ENCODE measurements around the gene SMUG1.

DNA sequence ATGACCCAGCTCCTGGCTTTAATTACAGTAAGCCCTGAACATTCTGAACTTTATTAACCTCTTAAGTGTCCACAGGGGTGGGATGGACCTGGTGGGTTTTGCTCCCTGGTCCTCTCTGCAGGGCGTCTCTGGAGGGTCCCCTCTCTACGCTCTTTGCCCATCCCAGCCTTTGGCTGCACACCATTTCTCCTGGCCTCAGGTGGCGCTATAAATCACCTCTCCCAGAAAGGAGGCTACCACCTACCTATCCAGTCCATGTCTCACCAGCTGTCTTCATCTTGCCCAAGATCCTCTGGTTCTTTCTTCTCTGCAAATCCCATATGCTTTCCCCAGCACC, 28.3 kb upstream of the CALCOCO1 start:
- PRO-cap, result no peak

- PRO-cap, result no peak
These were observed 28.7 kb upstream of the CALCOCO1 start for GRCh38 chr12:53755913-53756468.

- PRO-cap, result no peak
These were observed 6.8 kb downstream of the HOXC12 start for GRCh38 chr12:53961388-53962072.

DNA sequence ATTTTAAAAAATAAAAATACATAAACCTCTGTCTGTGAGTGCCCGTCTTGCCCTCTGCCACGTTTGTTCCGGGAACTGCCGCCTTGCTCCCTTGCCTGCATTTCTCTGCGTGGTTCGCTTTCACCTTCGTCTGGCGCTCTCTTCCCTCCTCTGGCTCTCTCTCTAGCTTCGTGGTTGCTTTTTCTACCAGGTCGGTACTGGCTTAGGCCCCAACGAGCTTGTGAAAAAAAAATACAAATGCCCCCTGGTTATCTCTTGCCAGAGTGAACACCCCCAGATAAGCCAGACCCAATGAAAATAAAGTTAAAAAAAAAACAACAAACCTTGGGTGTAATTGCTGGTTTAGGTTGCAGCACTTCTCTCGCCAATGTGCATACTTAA, 9.0 kb upstream of the HOXC11 start:
- PRO-cap, result no peak

DNA sequence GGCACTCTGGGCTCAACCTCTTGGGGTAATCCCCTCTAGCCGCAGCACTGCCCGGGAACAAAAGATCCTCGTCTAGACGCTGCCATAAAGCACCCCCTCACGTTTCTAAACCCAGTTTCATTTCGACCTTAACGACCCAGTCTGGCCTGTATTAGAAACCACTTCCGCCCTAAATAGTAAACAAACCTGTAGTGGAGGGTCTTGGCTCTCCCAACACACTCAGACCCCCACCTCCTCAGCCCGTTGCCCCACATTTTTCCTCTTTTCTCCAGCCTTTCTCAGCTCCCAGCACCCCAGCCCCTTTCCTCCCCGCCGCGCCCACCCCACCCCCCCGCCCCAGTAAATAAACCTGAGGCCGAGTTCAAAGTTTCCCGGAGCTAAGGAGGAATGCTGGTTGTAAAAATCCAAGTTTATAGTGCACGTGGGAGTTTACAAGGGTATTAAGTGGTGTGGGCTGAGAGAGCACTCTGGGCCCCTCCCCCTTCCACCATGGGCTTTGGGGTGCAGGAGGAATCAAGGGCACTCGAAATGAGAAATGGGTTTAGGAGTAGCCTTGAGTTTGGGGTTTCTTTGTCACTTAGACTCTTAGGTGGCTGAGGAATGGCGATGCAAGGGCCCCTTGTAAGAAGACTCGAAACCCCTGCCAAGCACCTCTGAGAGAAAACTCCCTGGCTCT, 5.4 kb downstream of the HOXC11 start:
- PRO-cap, result no peak

GRCh38 chr12:53979736-53980740, 4.9 kb upstream of the HOXC10 start:
- PRO-cap, result no peak

DNA sequence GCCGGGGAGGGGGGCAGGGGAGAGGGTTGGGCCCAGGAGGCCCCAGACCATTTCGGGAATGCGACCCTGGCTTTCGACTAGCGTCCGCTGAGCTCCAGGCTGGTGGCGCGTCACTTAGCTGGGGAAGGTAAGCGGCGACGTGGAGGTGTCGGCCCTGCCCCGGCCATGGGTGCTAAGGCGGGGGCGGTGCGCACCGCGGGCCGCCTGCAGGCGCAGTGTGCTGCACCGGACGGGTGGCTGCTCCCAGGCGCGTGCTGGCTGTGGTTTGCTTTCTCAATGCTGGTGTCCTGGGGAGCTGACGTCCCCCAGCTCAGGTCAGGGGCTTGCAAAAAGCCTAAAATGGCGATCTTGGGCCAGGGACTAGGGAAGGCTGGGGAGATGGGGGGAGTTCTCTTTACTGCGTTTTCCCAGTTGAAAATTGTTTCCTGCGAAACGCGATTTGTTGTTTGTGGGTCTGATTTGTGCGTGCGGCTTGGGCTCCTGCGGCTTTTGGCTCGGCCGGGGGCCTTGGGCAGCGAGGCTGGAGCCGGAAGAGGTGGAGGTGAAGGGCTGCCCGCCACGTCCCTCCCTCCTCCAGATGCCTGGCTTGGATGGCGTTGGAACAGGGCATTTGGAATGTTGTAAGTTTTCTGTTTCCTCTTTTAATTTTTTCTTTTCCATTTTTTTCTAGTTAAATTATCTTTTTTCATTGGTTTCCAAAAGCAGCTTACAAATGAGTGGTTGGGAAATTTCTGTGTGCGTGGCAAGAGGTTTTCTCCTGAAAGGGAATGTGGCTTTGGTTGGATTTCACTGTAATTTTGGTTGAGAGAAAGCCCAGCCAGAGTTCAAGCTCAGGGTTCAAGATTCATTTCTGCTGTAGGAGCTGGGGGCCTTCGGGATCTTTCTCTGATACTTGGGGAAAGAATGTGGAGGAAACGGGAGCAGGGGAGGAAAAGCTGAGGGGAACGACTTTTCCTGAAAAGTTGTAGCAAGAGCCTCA, 1.4 kb downstream of the HOXC10 start:
- PRO-cap, result no peak

DNA sequence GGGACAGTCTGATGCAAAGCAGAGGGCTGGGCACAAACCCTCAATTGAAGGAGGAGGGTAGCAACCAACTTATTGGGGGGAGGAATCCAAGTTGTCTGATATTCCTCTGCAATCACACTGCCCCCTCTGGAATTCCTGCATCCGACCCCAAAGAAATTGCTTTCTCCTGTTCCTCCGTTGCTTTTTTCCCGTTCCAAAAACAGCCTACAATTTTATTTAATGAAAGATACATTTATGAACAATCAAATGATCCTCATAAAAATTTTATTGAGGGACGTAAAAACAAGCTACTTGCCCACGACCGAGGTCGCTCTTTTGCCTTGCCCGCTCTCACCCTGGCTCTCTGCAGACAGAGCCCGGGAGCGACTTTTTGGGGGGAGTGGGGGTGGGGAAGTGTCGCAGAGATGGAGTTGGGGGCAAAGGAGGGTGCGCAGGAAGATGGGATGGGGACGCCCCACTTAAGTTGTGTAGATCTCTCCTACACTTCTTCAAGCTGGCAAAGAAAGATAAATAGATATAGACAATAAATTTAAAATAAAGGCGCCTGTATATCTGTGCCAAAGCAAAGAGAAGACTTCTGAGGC, 1.1 kb upstream of the HOXC9 start:
- PRO-cap, result no peak

- PRO-cap, result no peak
These were observed 3.5 kb upstream of the HOXC8 start for GRCh38 chr12:54005169-54005897.

- PRO-cap, result no peak
These were observed 10.2 kb upstream of the HOXC4 start for GRCh38 chr12:54043330-54043905.

DNA sequence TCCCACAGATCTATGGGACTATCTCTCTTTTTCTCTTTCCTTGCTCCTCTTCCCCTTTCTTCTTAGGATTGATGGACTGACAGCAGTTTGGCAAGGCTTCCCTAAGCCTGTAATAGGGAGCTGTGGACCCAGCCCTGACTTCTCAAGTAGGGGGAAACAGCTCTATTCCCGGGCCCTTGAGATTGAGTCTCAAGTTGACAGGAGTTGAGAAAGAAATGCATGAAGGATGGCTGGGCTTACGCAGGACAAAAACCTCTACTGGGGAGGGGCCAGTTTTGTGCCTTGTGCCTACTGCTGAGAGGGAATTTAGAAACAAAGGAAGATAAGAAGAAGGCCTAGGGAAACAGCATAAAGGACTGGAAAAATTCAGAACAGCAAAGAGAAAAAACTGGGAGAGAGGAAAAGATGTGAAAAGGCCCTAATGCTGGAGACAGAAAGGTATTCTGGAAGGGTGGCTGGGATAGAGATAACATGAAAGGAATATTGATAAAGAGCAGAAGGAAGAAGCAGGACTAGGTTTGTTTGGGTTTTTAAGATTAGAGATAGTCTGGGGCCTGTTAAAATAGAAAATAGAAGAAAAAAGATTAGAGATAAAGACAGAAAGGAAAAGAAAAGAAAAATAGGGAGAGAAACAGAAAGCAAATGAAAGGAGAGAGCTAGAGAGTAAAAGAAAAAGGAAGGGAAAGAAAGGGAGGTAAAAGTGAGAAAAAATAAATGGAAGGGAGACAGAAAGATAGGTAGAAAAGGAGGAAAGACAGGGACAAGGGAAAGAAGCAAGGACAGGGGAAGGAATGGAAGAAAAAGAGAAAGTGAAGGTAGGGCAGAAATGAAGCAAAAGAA, 60.1 kb downstream of the SMUG1 start:
- PRO-cap, result no peak

DNA sequence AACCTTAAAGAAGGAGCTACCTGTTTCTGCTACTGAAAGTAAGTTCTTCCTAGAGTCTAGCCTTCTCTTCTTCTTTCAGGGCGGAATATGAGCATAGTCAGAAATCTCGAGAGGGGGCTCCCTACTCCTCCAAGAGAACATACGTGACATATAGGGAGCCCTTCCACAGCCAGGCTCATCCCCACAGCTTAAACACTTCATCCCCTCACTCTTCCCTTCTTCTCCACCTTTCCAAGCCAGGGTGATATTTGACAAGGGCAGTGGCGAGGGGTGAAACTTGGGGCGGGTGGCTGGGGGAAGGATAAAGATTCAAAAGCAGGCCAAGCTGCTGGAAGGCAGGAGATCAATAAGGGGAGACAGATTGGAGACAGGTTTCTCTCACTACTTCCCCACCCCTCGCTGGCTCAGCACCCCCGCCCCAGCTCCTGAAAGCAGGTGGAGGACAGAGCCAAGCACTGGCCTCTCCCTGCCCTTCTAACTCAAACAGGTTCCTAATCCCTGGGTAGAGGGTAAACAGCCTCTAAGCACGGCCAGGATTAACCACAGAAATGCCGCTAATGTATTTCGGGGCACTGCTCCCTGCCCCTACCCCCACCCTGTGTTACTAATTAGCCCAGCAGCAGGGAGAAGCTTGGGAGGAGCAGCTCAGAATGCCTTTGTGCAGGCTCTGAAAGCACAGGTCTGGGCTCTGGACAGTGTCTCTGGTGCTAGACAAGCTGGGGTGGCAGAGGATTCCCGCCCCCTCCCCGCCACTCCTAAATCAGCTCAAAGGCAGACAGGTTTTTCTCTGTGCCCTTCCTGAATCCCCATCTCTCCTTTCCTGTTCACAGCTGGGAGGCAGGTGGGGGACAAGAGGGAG, 53.3 kb downstream of the SMUG1 start:
- PRO-cap, result no peak

GRCh38 chr12:54161541-54162112, 27.2 kb downstream of the SMUG1 start:
- PRO-cap, result no peak

- PRO-cap, result unidirectional peak, plus-strand start at chr12:54173270; bidirectional peak, plus-strand start at chr12:54173519, minus-strand start at chr12:54173410; unidirectional peak, minus-strand start at chr12:54173722
These were observed 15.6 kb downstream of the SMUG1 start for GRCh38 chr12:54173027-54173788.

DNA sequence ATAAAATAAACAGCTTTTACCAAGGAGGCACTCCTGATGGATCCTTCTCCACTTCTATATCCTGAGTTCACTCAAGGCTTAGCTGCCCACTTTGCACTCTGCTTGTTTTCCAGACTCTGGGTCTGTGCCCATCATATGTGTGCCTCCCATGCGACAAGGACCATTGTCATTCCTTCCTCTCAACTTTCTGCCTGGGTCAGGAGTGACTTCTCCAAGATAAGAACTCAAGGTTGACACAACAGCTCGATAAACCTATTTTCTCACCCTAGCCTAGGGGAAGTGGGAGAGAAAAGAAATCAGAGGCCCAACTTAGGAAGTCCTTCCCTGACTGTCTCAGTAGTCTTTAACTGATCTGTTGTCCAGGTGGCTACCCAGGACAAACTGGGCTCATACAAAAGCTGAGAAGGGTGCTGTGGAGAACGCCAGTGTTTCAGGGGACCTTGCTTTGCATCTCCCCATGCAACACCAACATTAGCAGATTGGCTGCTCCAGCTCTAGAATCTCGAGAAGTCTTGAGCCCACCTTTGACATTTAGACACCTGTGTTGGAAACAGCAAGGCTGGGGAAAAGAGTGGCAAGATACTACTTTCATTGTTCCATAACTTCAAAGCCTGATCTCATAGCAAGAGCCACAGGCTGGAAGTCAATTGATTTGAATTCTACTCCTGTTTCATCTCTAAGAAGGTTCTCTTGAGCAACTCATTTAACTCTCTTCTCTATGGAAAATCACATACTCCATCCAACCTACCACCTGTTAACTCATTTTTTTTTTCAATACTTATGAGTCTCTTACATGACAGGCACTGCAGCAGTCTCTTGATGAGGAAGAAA, 1.5 kb downstream of the SMUG1 start:
- PRO-cap, result no peak

DNA sequence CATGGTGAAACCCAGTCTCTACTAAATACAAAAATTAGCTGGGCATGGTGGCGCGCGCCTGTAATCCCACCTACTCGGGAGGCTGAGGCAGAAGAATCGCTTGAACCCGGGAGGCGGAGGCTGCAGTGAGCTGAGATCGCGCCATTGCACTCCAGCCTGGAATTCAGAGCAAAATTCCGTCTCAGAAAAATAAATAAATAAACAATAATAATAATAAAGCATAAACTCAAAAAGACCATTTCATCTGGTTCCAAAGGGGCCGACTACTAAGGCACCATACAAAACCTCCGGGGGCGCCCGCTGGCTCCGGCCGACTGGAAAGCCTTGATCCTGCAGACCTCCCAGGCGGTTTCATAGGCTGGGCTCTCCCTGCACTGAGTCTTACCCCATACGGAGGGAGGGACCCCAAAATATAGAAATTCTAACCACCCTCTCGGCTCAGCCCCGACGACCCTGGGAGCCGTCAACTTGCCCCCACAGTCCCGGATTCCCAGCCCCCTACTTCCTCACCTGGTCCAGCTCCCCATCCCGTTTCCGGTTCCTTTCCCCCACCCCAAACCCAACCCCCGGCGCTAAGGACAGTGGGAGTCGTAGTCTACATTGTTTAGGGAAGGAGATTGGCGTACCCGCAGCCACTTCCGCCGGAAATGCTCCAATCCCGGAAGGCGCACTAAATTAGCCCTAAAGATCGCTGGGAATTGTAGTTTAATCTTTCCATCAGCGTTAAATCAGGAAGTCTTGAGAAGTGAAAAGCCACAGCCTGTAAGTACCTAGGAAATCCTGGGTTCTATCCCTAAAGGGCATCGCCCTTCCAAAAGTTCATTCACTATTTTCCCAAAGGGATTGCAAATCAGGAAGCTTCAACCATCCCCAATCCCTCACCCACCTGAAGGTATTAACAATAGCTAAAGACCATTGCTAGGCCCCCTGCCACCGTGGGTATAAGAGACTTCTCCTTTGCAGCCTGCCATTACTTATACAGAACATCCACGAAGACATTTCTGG, at the start of gene SMUG1:
TSS of gene SMUG1 (minus strand) at position 545 of the 1,005 bp plus-strand sequence.
- PRO-cap, result bidirectional peak, plus-strand start at position 723 of the sequence, minus-strand start at position 534 of the sequence

DNA sequence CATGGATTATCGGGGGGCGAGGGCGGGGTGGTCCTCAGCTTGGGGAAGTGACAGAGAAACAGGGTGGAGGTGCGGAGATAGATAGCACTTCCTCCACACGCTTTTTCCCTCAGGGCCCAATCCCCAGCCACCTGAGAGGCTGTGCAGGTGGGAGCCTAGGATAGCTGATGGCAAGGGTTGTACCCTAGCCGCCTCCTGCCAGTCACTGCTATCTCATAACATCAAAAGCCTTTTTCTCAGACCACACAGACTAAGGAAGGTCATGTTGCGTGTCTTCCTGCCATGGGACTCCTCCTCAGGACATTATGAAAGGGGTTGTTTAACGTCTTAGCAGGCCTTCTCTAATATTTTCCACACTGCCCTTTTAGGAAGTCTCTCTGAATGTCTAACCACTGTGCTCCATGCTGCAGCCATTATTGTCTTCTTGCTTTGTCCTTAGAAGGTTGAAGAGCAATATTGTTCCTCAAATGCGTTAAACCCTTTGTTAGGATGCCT, 7.6 kb upstream of the SMUG1 start:
- PRO-cap, result no peak

GRCh38 chr12:54257369-54257925, 22.5 kb downstream of the CBX5 start:
- PRO-cap, result no peak

GRCh38 chr12:54286694-54287293, 6.3 kb downstream of the HNRNPA1 start:
- PRO-cap, result no peak

- PRO-cap, result no peak
These were observed 8.3 kb downstream of the NFE2 start for GRCh38 chr12:54292369-54293117.

All from neural crest cell (in vitro differentiated cells).